Thoracic aorta endothelial cell (primary cell): Measurements from ENCODE around the genes ZNF768 and FBRS.

DNA sequence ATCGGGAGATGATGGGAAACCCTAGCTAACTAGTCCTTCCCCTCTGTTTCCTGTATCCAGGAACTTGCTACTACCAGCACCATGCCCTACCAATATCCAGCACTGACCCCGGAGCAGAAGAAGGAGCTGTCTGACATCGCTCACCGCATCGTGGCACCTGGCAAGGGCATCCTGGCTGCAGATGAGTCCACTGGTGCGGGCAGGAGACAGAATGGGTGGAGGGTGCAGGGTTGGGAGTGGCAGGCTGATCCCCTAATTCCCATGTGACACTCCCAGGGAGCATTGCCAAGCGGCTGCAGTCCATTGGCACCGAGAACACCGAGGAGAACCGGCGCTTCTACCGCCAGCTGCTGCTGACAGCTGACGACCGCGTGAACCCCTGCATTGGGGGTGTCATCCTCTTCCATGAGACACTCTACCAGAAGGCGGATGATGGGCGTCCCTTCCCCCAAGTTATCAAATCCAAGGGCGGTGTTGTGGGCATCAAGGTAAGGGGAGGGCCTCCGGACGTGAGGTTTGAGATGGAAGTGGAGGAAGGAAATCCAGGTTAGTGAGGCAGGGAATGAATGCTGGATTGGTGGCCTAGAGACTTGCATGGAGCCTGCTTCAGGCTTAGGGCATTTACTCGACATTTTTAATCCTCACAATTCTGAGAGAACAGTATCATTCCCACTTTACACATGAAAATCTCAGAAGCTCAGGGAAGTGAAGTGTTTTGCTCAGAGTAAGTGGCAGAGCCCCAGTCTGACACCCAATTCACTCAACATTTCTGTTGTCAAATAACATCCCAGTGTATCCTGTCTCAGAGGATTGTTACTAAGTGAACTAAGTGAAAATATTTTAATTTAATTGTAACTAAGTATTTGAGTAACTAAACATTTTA, 1.9 kb downstream of the ALDOA start:
- CAGE, long polyA plus RNA, result no peak

DNA sequence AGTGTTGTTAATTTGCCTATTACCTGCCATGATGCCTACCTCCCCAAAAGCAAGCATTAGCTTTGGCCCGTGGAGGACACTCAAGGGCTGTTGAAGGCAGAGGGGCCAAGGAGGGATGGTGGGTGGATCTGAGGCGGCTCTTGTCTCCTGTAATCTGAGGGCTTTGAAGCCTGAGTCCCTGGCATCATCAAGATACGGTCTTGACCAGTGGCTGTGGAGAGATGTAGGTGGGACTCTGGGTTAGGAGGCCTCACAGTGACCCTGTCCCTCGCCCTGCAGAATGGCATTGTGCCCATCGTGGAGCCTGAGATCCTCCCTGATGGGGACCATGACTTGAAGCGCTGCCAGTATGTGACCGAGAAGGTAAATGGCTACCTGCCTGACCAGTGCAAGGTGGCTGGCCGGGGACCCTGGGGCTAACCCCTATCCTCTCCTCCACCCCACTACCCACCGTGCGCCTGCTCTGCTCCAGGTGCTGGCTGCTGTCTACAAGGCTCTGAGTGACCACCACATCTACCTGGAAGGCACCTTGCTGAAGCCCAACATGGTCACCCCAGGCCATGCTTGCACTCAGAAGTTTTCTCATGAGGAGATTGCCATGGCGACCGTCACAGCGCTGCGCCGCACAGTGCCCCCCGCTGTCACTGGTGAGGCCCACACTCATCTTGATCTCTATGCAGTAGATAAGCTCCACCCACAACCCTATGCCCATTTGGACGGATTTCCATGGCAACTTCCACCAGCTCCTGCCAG, 3.6 kb downstream of the ALDOA start:
- CAGE, long polyA plus RNA, result no peak

DNA sequence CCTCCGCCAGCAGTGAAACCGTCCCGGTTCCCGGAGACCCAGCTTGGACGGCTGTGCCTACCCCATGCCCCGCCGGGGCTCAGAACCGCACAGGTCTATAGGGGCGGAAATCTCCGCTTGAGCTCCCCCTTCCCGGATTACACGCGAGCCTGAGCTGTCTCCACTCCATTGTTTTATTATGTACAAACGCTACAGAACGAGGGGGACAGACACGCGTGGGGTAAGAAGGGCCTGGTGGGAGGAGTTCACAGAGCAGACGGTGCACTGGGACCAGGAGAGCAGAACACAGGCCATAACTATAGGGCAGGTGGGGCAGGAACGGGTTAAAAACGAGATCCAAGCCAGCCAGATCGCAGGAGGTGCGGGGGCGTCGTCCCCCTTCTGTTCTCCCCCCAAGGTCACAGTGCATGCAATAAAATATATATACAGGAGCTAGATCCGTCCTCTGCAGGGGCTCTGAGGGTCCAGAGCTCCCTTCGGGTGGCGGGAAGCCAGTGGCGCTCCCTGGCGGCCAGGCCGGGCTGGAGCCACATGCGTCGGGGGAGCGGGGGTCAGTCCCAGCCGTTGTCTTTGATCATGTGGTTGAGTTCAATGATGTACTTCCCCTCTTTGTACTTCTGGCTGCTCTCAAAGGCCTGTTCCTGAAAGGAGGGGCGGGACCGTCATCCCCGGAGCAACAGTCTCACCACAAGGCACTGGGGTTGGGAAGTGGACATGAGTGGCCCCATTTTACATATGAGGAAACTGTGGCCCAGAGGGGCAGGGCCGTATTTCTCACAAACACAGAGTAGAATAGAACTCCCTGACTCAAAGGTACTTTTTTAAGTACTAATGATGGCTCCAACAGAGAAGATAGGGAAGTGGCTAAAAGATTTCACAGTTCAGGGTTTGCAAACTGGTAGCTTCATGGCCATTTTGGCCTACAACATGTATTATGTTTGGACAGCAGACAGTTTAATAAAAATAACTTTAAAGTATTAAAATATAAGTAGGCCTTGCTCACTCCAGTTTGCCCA, 743 bp upstream of the TBX6 start:
- CAGE, long polyA plus RNA, result no peak

DNA sequence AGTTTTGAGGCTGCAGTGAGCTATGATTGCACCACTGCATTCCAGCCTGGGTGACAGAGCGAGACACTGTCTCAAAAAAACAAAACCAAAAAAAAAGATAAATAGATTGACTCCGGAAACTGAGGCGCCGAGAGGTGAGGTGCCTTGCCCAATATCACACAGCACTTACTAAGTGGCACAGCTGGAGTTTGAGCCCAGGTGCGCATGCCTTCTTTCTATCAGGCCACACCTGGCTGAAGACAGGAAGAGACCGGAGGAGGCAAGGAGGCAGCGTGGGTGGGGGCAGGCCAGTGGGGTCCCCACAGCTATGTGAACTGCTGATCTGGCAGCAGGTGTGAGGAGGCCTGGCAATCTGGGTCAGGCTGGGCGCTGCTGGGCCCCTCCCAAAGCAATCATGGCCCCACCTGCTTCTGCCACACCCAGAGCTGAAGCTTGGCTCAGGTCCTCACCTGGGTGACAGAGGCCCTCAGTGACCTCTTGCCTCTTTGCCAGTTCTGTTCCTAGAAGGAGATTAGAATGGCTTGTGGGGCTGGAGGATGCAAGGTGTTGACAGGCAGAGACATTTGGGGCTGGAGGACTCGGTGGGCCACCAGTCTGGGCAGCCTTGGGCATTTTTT, 1.9 kb upstream of the GDPD3 start:
- CAGE, long polyA plus RNA, result no peak

DNA sequence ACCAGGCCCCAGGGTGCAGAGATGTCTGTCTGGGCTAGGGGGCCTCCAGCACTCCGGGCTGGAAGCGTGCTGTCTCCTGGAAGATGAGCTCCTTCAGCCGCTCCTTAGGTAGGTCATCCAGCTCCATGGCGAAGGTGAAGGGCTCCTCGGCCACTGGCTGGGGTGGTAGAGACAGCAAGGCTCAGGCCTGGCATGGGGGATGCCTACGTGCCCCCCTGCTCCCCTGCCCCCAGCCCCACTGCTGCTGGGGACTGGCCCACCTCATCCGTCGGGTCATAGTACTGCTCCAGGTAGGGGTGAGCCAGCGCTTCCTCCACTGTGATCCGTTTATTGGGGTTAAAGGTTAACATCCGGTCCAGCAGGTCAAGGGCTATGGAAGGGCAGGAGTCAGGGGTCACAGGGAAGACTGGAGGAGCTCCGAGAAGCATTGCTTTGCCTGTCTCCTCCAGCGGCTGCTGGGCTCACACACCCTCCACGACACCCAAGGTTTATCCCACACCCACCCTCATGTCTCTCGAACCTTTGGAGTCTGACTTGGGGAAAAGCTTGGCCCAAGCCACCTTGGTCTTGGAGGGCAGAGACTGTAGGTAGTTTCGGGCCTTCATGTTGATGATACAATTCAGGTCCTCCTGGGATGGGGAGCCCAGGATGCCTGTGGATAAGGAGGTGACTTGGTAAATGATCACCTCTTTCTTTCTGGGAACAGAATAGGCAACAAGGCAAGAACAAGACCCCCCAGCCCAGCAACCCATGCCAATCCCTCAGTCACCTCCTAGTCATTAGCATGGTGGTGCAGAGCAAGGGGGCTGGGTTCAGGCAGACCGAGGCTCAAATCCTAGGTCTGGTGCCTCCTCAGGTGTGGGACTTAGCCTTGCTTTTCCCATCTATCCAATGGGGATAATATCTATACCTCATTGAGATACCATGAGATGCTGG, 3.6 kb upstream of the GDPD3 start:
- CAGE, long polyA plus RNA, result no peak

DNA sequence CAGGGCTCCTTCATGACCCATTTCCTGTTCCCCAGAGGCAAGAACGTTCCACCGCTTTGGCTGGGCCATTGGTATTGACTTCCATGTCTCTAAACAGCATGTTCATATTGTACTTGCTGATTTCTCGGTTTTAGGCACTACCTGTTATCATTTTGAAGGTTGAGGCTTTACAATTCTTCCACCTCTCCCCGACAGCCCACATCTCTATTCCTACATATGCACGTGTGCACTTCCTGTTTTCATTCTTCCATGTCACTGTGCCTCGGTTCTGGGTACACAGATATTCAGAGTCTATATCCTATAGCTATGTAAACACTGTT, 16.7 kb upstream of the MAPK3 start:
- CAGE, long polyA plus RNA, result no peak

GRCh38 chr16:30473391-30474348, 1.1 kb downstream of the ITGAL start:
- CAGE, long polyA plus RNA, result no peak

- CAGE, long polyA plus RNA, result no peak
These were observed at the start of gene ZNF768 for GRCh38 chr16:30526139-30527134. Gene ZNF768, minus strand, starts transcription at chr16:30526566.

DNA sequence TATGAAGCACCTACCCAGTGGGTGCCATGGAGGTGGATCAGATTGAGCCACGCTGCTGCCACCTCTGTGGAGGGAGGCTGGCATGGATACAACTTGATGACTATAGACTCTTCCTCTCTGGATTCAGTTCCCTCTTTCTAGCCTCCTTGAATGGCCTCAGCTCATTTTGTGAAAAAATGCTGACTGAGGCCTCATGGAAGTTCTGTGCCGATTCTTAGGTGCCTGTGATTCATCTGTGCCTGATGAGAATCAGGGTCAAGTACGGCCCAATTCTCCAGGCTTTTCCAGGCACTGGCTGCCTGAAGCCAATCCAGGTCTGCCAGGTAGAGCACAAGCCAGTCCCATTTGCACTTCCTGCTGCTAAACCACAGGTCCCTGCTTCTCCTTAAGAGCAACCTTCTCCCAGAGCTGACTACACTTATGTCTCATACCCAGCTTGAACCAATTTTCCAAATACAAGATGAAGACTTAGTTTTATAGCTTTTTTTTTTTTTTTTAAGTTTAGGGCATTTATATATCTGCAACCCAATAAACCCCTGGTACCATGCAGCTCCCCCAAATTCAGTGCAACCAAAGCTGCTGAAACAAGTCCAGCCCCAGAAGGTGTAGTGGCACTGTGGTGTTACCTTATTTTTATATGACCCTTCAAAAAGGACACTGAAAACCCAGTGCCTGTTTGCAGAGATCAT, 7.2 kb downstream of the ZNF689 start:
- CAGE, long polyA plus RNA, result no peak

- CAGE, long polyA plus RNA, result no peak
These were observed 13.6 kb upstream of the ZNF689 start for GRCh38 chr16:30623428-30624550.

- CAGE, long polyA plus RNA, result no peak
These were observed 143 bp upstream of the FBRS start for GRCh38 chr16:30658245-30658330.

DNA sequence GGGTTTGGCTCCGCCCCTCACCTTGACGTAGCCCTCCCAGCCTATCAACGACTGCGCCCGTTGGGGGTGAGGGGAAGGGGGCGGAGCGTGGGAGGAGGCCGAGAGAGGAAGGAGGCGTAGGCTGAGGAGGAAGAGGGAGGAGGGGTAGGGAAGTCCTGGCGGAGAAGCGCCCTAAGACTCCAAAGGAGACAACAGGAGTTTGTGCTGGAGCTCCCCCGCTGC, at the start of gene FBRS:
FBRS (plus strand) TSS at position 101 of the 222 bp plus-strand sequence.
- CAGE, long polyA plus RNA, result no peak

- CAGE, long polyA plus RNA, result no peak
These were observed 643 bp downstream of the FBRS start for GRCh38 chr16:30658553-30659594.

DNA sequence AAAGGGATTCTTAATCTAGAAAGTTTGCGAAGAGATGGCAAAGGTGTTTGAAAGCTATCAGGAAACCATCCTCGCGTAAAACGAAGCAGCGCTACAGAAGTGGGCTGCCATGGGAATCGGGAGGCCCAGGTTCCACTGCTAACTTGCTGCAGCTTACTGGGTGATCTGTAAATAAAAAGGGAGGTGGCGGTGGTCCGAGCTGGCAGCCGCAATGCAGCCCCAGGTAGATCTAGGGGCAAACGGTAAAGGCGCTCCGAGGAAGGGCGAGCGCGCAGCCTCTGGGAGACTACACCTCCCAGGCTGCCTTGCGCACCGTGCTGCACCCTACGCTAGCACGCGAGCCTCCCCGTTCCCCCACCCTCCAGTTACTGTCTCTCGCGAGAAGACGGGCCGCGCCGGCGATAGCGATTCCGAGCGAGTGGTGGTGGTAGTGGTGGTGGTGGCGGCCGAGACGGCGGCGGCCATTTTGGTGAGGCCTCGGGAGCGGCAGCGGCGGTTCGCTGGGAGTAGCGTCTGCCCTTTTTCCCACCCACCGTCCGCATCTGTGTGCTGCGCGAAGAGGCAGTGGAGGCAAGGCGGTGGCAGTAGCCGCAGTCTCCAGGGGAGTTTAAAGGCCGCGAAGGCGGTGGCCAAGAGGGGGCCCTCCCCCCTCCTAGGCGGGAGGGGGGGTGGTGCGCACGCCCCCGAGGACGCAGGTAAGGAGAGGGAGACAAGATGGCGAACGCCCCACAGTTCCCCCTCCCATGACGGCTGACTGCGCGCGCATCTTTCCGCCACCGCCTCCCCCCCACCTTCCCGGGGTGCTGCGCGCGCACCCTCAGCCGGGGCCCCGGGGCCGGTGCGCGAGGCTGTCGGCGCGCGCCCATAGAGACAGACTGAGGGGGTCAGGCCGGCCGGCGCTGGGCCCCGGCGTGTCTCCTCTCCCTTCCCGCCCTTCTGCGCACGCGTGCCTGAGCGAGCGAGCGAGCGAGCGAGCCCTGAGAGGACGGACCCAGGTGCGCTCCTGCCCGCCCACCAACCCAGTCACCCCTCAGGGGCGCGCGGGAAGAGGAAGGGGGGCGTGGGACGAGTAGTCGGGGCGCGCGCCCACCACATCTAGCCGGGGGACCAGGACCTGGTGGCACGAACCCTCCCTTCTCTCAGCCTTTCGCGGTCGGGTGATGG, 822 bp upstream of the SRCAP start:
- CAGE, long polyA plus RNA, result no peak

DNA sequence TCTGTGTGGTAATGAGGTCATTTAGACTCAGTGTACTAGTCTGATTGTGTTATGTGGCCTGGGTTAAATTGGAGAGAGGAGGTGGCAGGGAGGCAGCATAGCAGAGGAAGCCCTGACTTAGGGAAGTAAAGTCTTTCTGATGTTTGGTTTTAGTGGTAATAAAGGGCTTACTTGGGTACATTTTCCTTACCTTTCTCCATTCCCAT, 507 bp downstream of the TMEM265 start:
- CAGE, long polyA plus RNA, result no peak

DNA sequence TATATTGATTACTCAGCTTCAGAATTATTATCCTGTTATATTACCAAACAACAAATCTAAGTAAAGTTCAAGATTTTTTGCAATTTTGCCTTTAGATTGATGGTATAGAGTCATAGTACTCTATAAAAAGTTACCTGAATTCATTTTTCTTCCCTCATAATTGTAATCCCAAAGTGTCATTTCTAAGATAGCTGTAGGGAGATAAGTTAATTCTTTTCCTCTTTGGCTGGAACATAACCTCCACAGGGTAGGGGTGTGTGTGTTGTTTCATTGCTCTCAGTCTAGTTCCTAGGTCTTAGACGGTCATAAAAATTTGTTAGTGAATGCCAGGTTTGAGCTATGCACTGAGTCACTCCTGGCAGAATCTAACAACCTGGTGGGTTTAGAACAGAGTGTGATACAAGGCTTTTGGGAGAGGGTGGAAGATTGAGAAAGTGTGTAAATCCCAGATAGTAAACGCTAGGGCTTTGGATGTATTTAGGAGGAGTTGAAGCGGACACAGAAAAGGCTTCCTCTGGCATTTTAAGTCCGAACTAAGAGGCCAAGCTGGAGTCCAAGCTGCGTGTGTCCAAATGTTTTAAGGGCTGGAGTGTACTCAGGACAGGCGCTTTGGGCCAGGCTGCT, 903 bp upstream of the PHKG2 start:
- CAGE, long polyA plus RNA, result no peak

- CAGE, long polyA plus RNA, result no peak
These were observed 8.2 kb downstream of the RNF40 start for GRCh38 chr16:30770380-30770711.

- CAGE, long polyA plus RNA, result no peak
These were observed 339 bp downstream of the ZNF629 start for GRCh38 chr16:30786647-30787085.

GRCh38 chr16:30853588-30854330, 40.1 kb downstream of the BCL7C start:
- CAGE, long polyA plus RNA, result no peak

- CAGE, long polyA plus RNA, result no peak
These were observed 18.7 kb downstream of the BCL7C start for GRCh38 chr16:30875130-30875578.